Prostate gland (tissue), 2 donors: ENCODE measurements around a stretch of chr14.

GRCh38 chr14:103593672-103593897 lies 30.8 kb downstream of the COA8 start:
- PRO-cap, result no peak
- RAMPAGE, long total RNA, 2 experiments, result no peak in any of the 2 experiments

DNA sequence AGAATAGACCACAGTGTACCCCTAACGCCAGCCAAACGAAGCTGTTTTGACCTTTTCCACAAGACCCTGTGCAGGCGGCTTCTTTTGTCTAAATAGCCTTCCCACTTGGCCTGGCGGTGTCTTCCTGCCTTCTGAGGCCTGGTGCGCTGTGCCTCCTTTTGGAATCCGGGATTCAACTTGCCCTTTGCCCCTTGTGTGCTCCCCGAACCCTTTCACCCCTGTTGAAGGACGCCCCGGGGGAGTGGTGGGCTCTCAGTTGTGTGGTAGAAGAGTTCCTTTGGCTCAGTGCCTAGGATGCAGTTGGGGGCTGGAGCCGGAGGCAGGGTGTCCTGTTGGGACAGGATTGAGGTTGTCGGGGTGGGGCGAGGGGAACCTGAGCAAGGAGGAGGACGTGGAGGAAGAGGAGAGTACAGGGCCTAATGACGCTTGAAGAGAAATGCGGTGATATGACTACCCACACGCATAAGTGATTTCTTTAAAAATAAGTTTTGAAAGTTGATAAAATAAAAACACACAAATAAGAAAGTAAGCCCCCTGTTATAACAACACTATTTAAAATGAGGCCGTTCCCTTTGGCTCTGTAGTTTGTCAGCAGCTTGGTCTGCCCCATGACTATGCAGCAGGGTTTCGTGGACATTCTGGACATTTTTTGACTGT lies 34.6 kb downstream of the KLC1 start:
- PRO-cap, result no peak
- RAMPAGE, long total RNA, 2 experiments, result no peak in any of the 2 experiments

- PRO-cap, result no peak
- RAMPAGE, long total RNA, 2 experiments, result no peak in any of the 2 experiments
Observed at GRCh38 chr14:103742050-103742531, 26.5 kb downstream of the ZFYVE21 start.

DNA sequence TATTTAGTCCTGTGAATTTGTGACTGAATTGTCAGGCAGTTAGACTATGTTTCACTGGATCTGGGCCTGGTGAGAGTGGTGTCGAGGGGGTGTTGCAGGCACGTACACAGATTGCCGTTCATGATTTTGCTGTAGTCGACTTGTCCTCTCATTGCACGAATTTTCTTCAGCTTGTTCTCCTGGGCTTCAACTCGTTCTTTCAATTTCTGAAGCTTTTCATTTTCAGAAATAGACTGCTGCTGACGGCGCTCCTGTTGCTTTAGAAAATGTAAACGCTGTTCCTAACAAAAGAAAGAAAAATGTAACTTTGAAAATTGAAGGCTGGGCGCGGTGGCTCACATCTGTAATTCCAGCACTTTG lies 38.3 kb downstream of the ZFYVE21 start:
- PRO-cap, result no peak
- RAMPAGE, long total RNA, 2 experiments, result no peak in any of the 2 experiments

- PRO-cap, result no peak
- RAMPAGE, long total RNA, 2 experiments, result no peak in any of the 2 experiments
Observed at GRCh38 chr14:103828274-103828662, 19.1 kb downstream of the PPP1R13B start.

- PRO-cap, result no peak
- RAMPAGE, long total RNA, 2 experiments, result no peak in any of the 2 experiments
Observed at GRCh38 chr14:104104683-104105329, 19.3 kb downstream of the ASPG start.

DNA sequence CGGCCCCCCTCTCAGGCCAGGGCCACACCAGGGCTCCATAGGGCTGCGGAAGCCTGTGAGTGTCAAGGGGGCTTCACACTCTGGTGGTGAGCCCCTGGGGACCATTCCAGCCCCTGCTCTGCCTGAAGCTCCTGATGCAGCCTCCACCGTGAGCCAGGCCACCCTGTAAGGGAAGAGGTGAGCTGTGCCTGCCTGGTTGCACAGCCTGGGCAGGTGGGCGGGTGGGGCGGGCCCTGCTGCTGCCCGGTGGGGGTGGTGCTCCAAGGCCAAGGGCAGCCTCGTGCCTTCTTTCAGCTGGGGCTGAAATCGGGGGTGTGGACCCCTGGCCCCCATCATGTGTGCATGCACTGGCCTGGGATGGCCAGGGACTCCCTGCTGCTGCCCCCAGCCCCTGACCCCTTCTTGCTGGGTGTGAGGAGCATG lies 25.2 kb upstream of the KIF26A start:
- PRO-cap, result no peak
- RAMPAGE, long total RNA, 2 experiments, result no peak in any of the 2 experiments

DNA sequence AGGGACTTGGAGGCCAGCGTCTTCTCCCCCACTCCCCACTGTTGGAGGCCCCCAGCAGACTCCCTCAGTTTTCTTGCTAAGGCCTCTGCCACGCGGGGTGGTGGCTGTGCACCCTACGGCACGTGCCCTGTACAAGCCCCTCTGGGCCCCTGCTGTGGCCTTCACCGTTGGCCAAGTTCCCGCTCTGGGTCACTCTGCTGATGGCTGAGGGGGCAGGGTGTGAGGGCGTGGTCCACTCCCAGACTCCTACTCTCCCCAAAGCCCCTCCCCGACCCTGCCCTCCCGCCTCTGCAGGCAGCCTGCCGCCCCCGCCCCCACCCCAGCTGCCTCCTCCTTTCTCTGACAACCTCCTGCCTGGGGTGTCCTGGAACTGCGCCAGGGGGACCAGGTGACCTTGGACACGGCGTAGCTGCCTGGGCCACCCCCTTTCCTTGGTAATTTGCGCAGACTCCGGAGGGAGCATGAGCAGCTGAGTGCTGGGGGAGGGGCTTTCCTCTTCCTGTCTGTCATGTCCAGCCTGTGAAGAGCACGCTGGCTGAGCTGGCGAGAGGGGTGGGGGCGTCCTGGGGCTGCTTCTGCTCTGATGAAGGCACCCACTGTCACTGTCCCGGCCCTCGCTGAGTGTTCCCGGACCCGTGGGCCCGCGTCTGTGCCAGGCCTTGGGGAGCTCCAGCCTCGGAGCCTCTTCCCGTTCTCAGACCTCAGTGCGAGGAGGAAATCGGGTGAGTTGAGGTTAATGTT lies 84.9 kb downstream of the KIF26A start:
- PRO-cap, result unidirectional peak, plus-strand start at position 502 of the sequence
- RAMPAGE, long total RNA, 2 experiments, result no peak in any of the 2 experiments

- PRO-cap, result no peak
- RAMPAGE, long total RNA, 2 experiments, result no peak in any of the 2 experiments
Observed at GRCh38 chr14:104229404-104230038, 91.1 kb downstream of the KIF26A start.

DNA sequence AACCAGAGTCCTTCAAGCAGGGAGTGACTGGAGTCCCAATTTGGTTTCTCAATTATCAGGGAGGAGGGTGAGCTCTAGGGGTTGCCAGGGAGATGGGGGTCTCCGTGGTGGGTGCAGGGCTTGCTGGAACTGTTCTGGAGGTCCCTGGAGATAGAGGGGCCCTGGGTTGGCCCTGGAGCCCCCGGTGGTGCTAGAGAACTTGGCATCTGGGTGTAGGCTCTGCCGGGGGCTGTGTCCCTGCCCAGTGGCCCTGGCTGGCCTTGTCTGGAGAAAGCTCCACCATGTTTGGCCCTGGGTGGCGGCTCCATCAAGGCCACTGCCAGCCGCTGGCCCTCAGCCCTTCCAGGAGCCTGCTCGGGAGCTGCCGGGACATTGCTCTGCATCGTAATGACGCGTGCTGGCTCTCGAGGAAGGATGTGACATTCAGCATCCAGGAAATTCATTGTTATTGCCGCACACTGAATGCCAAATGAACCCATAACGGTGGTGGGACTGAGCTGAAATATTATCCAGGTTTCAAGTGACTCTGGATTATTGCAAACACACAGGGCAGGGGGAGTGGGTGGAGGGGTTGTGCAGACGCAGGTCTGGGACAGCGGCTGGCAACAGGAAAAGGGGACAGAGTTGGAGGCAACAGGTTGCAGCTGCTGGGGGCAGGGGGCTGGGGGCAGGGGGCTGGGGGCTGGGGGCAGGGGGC lies 215.9 kb downstream of the KIF26A start:
- PRO-cap, result bidirectional peak, plus-strand start at position 478 of the sequence, minus-strand start at position 389 of the sequence
- RAMPAGE, long total RNA, 2 experiments, result no peak in any of the 2 experiments

DNA sequence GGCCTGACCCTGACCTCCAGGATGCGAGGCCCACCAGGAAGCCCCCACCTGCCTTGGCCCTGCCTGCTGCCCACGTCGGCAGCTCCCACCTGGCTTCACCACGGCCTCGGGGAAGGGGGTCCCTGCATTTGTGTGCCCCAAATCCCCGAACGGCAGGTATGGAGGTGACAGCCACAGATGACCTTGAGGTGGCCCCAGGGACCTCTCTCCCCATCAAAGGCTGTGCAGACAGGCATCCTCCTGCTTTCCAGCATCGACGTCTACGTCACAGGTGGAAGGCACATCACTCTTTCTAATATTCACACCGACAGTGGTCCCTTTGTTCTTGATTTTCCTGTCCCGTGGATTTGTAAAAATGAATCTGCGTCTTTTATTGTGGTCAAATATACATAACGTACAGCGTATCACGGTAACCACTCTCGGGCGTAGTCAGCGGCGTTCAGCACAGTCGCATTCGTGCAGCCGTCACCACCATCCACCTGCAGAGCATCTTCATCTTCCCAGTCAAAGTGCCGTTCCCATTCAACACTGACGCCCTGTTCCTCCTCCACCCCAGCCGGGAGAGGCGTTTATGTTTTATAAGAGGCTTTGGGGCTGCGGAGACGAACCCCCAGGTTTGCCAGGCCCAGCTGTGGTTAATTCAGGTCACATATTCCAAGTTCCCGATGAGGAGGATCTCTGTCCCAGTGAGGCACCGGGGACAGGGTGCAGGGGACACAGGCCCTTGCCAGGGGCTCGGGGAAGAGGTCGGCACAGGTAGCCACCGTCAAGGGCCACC lies 189.6 kb upstream of the C14orf180 start:
- PRO-cap, result no peak
- RAMPAGE, long total RNA, 2 experiments, result no peak in any of the 2 experiments

DNA sequence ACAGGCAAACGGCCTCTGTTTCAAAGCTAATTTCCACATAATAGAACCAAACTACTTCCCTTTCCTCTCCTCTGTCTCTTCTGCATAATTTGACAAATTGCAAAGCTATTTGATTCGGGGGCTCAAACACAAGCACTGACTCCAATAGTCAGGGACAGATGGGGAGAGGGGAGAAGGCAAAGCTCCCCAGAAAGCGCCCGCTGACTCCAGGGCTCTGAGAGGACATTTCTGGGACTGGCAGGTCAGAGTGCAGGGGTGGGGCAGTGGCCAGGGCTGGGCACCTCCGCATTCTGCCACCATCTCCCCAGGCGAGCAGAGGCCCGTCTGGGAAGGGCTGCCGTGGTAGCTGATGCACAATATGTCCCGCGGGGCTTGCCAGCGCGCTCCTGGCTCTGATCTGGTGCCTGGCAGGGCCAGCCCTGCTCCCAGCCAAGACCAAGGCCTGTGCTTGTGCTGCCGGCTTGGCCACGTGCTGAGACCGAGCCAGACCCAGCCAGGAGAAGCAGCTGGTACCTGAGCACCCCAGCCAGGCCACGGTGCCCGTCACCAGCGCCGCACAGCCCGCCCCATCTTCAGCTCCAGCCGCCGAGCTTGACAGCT lies 68.8 kb upstream of the C14orf180 start:
- PRO-cap, result no peak
- RAMPAGE, long total RNA, 2 experiments, result no peak in any of the 2 experiments

DNA sequence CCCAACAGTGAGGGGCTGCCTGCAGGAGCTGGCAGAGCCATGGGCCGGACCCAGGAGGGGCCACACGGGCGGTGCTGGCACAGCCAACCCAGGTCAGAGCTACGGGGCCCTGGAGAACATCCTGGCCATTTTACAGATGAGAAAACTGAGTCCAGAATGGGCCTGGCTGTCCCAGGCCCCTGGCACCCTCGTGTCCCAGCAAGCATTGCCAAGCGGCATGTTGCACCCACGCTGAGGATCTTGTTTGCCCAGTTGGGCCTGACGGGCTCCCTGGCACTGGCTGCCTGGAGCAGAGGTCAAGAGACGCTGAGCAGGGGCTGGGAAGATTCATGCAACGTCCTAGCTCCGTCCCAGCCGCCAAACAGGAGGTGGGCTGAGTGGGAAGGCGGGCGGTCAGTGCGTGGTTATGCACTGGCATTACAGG lies 4.7 kb downstream of the INF2 start:
- PRO-cap, result no peak
- RAMPAGE, long total RNA, 2 experiments, result no peak in any of the 2 experiments

- PRO-cap, result no peak
- RAMPAGE, long total RNA, 2 experiments, result no peak in any of the 2 experiments
Observed at GRCh38 chr14:104695410-104695717, 5.9 kb downstream of the INF2 start.

- PRO-cap, result no peak
- RAMPAGE, long total RNA, 2 experiments, result no peak in any of the 2 experiments
Observed at GRCh38 chr14:104701419-104701815, 12.0 kb downstream of the INF2 start.

GRCh38 chr14:104705823-104706397 lies 16.5 kb downstream of the INF2 start:
- PRO-cap, result no peak
- RAMPAGE, long total RNA, 2 experiments, result no peak in any of the 2 experiments

GRCh38 chr14:104707192-104707636 lies 16.8 kb upstream of the ADSS1 start:
- PRO-cap, result no peak
- RAMPAGE, long total RNA, 2 experiments, result no peak in any of the 2 experiments

GRCh38 chr14:104712710-104713142 lies 11.3 kb upstream of the ADSS1 start:
- PRO-cap, result no peak
- RAMPAGE, long total RNA, 2 experiments, result no peak in any of the 2 experiments

GRCh38 chr14:104732094-104733427 lies 8.5 kb downstream of the ADSS1 start:
- PRO-cap, result unidirectional peak, minus-strand start at chr14:104732592
- RAMPAGE, long total RNA, 2 experiments, result no peak in any of the 2 experiments

GRCh38 chr14:104768390-104769262 lies 15.7 kb downstream of the SIVA1 start:
- PRO-cap, result no peak
- RAMPAGE, long total RNA, 2 experiments, result no peak in any of the 2 experiments